Foreskin keratinocyte (primary cell): ENCODE measurements around a stretch of chr14.

DNA sequence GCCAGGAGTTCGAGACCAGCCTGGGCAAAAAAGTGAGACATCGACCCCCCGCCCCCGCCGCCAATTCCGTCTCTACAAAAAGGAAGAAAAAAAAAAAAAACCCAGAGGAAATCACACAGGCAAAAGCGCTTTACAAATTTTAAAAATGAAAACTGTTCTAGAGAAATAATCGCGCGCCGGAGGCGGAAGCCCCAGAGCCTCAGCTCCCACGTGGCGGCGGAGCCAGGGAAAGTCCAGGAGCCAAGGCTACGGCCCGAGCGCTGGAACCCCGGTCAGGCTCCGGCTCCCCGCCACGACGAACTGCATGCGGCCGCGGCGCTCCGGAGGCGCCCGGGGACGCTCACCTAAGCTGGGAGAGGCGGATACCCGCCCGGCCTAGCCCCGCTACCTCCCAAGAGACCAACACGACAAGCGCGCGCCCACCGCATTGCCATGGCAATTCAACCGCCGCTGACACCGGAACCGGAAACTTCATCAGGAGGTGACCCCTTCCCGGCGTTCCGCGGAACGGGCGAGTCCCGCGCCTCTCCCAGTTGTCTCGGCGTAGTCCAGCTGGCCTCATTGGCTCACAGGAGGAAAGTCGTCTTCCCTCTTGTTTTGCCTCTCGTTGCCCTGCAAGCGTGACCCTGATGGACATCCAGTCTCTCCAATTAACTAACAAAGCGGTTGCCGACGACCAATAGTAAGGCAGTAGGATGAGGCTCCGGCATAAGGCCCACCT, 520 bp upstream of the GLRX5 start:
- RAMPAGE, total RNA, result no peak

DNA sequence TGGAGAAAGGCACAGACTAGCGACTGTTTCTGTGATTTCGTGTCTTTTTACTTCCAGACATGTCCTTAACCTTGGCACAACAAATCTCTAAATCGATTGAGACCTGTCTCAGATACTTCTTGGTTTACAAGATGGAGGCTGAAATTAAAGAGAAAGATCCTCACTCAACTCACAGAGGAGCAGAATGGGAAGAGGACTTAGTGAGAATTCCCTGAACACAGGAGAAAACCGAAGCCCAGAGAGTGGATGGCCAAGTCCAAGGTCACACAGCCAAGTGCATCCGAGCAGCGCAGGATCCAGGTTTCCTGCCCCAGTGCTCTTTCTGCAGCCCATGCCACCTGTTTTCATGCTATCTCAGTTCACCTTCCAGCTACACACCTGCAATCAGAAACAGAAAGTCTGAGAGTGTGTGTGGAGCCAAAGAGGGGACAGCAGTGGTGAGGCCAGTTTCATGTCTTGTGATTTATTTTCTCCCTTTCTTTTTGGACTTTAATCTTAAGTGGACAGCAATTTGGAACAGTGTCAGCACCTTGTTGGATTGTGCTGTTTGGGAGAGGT, 22.9 kb upstream of the TCL1B start:
- RAMPAGE, total RNA, result no peak

- RAMPAGE, total RNA, result no peak
Measured at GRCh38 chr14:95948419-95949109, 90.6 kb upstream of the C14orf132 start.

DNA sequence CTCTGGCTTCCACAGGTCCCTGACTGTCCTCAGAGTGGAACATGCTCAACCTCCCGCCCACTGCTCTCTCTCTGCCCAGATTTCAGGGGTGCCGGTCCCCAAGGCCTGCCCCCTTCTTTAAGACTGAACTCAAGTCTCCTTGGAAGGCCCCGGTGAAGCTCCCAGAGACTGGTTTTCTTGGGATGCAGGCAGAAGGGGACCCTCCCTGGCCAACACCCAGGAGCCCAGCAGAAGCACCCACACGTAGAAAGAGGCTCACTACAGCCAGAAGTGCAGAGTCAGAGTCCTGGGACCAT, 50.4 kb downstream of the C14orf132 start:
- RAMPAGE, total RNA, result no peak

DNA sequence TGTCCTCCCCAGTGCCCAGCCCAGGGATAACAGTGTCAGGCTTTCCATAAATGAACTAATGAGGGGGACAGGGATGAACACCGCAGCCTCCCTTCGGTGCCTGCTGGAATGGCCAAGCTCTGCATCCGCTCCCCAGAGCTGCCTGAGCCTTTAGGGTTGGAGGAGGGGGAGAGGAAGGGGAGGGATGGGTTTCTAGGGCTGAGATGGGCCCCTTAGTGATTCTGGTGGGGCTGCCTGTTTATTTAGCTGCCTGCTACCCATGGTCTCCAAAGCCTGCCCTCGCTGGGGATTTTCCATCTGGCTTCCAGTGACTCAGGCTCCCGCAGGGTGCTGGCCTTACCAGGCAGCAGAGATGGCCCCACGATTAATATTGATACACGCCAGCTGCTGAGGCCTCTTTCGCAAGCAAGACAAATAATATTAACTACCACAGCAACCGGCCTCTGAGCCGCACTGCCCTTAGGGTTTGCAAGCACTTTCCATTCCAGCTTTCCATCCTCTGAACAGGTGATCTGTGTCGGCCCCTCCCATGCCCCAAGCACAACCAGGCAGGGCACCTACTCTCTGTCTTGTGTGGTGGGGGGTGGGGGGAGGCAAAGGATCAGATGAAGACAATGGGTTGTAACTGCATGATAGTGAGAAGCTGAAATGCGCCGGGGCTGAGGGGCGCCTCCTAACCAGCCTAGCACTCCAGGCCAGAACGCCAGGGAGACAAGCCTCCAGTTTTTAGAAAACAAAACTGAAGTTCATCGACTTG, 56.6 kb downstream of the C14orf132 start:
- RAMPAGE, total RNA, result no peak

- RAMPAGE, total RNA, result no peak
Measured at GRCh38 chr14:96098095-96098412, 58.9 kb downstream of the C14orf132 start.

- RAMPAGE, total RNA, result no peak
Measured at GRCh38 chr14:96284454-96284790, 28.4 kb downstream of the BDKRB1 start.

DNA sequence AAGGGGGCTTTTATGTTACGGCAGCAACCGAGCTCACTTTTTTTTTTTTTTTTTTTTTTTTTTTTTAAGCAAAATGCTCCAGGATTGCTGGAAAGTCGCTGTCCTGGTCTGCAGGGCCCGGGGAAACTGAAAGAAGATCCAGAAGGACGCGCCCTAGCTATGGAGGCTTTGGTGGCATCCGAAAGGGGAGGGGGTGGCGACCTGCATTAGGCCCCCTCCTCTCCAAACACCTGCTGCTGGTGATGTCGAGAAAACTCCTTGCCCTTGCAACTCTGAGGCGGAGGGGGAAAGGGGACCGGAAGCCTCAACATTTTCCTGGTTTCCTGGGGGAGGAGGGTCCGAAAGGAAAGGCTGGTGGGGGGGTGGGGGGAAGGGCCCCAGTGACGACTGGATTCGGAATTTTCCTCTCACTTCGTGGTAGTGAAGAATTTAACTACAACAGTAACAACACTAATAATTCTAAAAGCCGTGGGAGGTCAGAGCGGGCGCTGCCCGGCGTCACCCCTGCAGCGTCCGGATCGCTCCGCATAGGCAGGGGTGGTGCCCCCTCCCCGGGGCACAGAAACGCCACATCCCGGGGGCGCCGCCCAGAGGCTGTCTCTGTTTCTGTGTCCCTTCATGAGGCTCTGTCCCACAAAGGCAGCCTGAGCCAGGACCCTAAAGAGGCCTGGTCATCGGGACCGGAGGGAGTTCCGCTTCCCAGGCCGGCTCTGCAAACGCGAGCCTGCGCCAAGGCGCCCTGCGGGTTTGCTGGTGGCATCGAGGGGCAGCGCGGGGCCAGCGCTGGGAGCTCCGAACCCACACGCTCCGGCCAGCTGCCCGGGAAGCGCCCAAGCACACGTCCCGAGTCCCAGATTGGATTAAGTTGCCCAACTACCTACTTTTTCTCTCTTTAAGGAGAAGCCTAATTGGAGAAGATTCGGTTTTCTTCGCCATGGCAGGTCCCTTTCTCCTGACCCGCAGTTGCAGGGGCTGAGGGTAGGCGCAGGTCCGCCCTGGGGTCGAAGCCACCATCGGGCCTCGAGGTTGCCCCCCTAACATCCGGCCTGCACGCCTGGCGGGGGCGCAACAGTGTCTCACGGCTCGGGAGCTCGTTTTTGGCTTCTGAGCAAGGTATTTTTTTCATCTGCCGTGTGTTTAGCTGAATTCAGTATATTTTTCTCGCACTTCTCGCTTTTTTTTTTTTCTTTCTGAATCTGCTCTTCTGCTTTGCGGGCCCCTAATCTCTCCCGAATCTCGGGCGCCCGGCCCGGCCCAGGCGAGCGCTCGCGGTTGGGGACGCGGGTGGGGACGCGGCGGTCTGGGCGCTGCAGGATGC, 421.5 kb downstream of the VRK1 start:
- RAMPAGE, total RNA, result no peak

GRCh38 chr14:97571905-97572242, 774.7 kb downstream of the VRK1 start:
- RAMPAGE, total RNA, result no peak

DNA sequence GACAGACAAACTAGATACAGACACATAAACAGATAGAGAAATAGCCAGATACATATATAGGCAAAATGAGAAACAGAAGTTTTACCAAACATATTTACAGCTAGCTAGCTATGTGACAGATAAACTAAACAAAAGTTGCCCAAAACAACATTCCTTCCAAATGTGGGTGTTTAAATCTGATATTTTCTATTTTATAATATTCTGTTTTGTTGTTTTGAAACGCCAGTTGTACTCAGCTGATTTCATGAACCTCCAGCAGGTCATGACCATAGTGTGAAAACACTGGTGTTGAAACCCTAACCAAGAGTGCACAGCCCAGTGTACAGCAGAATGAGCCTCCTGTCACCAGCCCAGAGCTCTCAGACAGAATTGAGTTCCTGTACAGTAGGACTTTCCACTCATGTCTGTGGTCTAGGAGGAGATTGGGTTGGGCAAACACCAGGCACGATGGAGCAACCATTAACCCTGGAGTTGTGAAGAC, 908.7 kb downstream of the VRK1 start:
- RAMPAGE, total RNA, result no peak

DNA sequence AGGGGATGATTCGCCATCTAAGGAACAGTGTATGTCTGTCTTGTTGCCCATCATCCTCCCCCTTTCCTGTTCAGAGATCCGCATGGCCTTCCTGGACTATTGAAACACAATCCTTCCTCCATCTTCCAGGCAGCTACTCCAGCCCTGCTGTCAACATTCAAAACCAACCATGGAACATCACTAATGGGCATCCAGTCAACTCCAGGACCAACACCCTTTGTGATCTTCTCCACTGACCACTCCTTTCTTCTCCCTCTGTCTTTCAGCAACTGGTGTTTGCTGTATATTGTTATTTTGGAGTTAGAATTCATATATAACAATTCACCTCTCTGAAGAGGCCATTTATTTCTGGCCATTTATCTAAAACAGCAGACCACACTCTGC, 1188.2 kb downstream of the VRK1 start:
- RAMPAGE, total RNA, result no peak

DNA sequence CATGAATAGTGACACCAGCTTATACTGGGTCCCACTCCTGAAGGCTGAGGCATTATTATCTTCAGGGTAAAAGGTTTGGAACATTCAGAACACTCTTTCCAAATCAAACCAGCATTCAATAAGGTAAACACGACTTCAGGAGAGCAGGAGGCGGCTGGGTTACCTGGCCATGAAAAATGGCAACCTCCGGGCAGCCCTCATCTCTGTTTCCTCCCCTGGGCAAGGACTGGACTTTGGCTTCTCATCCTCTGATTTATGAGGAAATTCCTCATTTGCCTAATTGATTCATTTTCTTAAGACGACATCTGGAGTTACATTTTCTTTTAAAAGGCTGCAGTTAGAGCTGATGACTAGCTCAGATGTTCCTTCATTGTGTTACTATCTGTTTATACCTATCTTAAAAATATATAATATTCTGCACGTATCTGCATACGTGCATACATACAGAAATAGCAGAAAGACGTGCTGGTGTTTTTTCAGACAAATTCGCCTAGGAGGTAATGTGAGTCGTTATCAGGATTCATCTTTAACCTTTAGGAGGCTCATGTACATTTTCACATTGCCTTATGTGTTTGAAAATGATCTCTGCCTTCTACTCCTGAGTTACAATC, 1133.8 kb downstream of the BCL11B start:
- RAMPAGE, total RNA, result no peak

GRCh38 chr14:98173263-98173895, 1098.6 kb downstream of the BCL11B start:
- RAMPAGE, total RNA, result no peak

- RAMPAGE, total RNA, result no peak
Measured at GRCh38 chr14:99191583-99192756, 80.0 kb downstream of the BCL11B start.

- RAMPAGE, total RNA, result no peak
Measured at GRCh38 chr14:99255423-99255846, 16.6 kb downstream of the BCL11B start.

- RAMPAGE, total RNA, result no peak
Measured at GRCh38 chr14:99262966-99263410, 9.0 kb downstream of the BCL11B start.

DNA sequence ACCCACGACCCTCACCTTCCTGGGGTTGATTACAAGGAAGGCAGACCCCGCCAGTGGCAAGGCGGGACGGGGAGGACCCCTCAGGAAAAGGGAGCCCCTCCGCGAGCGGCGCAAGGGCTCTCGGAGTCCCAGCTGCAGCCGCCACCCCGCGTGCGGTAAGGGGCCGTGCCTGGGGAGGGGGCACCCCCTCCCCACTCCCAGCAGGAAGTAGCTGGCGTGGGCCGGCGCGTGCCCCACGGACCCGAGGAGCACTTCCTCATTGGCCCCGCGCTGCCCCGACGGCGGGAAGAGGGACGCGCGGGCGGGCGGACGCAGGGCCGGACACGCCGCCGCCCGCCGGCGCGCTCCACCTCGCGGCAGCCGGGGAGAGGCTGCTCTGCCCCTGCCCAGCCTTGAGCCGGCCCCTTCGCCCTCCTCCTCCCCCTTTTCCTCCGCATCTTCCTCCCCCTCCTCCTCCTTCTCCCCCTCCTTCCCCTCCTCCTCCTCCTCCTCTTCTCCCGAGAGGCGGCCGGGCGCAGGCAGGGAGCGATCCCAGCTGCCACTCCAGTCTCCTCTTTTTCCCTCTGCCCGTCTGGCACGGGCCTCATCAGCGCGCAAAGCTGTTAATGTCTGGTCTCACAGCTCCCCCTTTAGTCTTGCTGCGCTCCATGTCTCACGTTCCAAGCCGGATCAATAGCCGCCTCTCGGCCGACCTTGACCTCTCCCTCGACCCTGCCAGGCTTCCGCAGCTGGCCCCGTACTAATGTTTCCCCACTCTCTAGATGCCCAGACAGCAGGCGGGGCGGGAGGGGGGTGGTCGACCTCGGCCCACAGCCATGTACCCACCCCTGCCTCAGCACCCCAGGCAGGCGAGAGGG, 2.5 kb upstream of the BCL11B start:
- RAMPAGE, total RNA, result no peak

- RAMPAGE, total RNA, result no peak
Measured at GRCh38 chr14:99287180-99287711, 15.2 kb upstream of the BCL11B start.

- RAMPAGE, total RNA, result no peak
Measured at GRCh38 chr14:99478570-99478993, 2.1 kb downstream of the SETD3 start.

DNA sequence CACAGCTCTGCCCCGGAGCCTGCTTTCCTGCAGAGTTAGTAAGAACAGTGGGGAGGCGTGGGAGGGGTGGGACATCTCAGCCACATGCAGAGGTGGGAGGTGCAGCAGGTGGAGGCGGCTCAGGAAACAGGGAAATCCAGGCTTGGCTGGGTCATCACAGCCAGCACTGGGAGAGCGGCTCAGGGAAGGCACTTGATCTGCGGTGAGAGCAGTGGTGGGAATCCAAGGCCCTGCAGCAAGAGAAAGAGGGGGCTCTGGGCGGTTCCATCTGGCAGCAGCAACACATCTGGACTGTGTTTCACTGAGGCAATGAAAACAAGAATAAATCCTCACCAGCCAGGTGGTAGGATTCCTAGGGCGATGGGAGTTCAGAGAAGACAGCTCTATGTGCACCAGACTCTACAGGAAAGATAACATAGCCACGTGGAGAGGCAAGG, 57.7 kb downstream of the CCDC85C start:
- RAMPAGE, total RNA, result no peak